Thoracic aorta endothelial cell (primary cell): ENCODE data around the gene ENAH.

DNA sequence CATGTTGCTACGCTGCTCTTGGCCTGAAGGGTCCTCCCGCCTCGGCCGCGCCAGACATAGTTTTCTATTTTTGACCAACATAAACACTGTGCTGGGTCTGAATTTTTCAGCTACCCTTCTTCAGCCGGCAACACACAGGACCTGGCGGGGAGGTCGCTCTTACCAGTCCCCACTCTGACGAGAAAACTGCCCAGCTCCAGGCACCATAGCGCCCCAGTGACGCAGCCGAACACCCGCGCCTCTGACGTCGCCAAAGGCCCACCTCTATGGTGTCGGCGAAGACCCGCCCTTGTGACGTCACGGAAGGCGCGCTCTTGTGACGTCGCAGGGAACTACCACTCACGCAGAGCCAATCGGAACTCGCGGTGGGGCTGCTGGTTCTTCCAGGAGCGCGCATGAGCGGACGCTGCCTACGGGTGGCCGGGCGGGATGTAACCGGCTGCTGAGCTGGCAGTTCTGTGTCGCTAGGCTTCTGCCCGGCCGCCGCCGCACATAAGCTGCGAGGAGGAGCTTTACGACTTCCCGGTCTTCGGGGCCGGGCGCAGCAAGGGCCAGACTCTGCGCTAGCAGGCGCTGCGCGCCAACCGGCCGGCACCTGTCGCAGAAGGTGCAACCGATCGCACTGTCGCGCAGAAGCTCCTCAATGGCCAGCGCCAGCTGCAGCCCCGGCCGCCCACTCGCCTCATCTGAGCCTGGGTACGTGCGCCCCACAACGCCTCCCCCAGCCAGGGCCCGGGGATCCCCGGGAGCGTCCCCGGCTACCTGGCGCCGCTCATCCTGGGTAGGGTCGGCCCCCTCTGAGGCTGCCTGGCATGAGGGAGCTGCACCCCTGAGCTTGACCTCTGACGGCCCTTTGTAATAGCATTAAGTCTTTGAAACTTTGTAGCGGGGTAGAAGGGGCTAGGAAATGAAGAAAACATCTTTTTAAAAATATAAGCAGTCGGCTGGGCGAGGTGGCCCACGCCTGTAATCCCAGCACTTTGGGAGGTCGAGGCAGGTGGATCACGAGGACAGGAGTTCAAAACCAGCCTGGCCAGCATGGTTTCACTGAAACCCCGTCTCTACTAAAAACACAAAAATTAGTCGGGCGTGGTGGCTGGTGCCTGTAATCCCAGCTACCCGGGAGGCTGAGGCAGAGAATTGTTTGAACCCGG lies 121.2 kb upstream of the FBXO28 start:
- CAGE, long polyA plus RNA: no peak

GRCh38 chr1:224142590-224142827 lies 28.6 kb downstream of the FBXO28 start:
- CAGE, long polyA plus RNA: no peak

DNA sequence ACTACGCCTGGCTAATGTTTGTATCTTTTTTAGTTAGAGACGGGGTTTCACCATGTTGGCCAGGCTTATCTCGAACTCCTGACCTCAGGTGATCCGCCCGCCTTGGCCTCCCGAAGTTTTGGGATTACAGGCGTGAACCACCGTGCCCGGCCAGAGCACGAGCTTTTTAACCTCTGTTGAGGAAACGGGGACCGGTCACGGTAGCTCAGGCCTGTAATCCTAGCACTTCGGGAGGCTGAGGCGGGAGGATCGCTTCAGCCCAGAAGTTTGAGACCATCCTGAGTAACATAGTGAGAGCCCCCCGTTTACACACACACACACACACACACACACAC lies 1.6 kb downstream of the DEGS1 start:
- CAGE, long polyA plus RNA: no peak

DNA sequence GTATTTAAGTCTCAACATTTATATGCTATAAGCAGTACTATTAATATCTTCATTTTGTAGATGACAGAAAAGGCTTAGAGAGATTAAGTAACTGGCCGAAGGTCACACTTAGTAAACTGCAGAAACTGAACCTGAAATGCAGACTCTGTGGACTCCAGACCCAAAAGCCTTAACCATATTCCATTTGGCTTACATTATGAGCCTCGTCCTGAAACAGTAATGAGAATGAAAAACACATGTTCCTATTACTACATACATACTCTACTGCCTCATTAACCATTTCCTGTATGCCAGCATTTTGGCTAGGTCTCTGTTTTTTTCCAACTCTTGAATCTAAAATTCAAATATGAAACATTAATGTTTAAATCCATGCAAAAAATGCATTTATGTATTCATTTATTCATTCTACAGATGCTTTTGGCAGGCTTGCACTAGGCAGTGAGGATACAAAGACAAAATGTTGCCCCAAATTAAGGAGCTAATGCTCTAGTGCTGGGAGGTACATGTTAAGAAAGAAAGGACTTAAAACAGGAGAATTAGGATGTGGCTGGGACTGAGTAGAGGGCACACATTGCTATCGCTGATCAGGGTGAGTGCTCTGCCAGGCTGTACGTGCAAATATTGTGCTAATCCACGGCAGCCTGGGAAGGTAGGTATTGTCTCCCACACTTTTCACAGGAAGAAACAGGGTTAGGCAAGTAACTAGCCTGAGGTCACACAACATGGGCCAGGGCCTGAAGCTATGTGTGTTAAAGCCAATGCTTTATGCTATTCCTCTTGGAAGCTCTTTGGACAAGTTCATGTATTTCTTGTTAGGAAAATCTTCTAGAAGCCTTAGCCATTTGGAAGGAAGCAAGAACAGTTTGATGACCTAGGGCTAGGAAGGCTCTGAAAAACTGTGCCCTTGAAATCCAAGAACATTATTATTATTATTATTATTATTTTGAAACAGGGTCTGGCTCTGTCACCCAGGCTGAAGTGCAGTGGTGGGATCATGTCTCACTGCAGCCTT lies 14.0 kb downstream of the DEGS1 start:
- CAGE, long polyA plus RNA: no peak

- CAGE, long polyA plus RNA: no peak
These were observed 73.2 kb downstream of the NVL start for GRCh38 chr1:224256663-224257251.

- CAGE, long polyA plus RNA: no peak
These were observed 54.7 kb downstream of the NVL start for GRCh38 chr1:224275224-224275691.

- CAGE, long polyA plus RNA: no peak
These were observed 11.1 kb upstream of the NVL start for GRCh38 chr1:224340938-224341509.

GRCh38 chr1:224389809-224390491 lies 33.3 kb downstream of the CNIH4 start:
- CAGE, long polyA plus RNA: no peak

DNA sequence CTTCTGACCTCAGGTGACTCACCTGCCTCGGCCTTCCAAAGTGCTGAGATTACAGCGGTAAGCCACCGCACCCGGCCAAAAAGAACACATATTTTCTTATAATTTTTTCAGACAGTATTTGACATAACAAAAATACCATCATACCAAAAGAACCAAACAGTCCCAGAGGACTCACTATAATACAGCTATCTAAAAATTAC lies 27.0 kb downstream of the WDR26 start:
- CAGE, long polyA plus RNA: no peak

DNA sequence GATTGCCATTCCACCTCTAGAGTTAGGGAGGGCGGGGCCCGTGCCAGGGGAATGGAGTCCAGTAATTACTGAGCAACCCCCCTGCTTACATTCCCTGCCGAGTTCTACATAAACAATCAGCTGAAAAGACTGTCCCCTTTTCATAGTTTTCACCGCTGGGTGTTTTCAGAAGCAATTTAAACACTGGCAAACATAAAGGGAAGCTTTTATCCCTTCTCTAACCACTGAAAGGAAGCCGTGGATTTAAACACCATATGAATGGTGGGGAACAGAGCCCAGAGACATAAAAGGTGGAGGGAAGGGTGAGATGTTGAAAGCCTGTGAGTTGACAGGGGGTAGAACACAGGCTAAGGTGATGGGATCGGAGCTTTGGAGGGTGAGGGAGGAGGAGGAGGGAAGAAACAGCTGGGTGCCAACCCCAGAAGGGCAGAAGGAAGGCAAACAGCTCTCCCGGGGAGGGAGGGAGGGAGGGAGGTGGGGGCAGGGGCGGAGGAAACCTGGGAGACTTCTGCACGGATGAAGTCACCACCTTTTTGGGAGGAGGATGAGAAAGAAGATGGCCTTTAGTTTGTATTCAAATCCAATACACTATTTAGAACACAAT lies 68.1 kb upstream of the WDR26 start:
- CAGE, long polyA plus RNA: no peak

DNA sequence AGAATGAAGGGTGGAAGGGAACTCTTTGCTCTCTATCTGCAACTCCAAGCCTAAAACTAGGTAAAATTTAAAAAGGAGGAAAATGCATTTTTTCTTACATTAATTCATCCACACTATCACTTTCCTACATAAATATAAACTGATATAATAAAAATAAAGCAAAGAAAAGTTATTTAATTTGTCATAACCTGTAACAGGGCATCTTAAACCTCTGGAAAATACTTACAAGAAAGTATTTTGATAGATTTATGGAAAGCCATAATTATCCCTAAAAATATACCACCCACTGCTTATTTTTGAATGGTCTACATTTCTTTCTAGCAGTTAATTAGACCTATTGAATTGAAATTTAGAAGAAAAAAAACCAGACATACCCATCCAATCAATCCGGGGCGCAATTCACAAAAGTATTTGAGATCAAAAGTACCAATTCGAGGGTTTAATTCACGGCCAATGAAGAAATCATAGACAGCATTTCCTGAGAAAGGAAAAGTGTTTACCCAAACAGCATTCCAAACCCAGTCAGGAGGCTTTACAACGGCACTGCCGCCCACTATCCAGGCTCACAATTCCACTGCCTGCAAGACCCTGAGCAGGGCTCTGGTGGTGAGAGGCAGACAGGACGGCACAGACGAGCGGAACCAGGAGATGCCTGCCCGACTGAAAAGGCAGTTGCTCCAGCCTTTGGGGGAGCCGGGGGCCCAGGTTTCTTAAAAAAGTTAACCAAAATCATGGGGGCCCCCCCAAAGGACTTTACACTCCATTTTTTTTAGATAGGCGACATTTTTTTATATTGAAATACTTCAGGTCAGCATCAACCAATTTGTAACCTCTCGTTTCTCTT lies 16.7 kb downstream of the LBR start:
- CAGE, long polyA plus RNA: no peak

- CAGE, long polyA plus RNA: no peak
These were observed 14.9 kb downstream of the LBR start for GRCh38 chr1:225412698-225413506.

- CAGE, long polyA plus RNA: no peak
These were observed 11.8 kb downstream of the LBR start for GRCh38 chr1:225416153-225416367.

GRCh38 chr1:225428175-225428504 lies 302 bp upstream of the LBR start:
- CAGE, long polyA plus RNA: no peak

DNA sequence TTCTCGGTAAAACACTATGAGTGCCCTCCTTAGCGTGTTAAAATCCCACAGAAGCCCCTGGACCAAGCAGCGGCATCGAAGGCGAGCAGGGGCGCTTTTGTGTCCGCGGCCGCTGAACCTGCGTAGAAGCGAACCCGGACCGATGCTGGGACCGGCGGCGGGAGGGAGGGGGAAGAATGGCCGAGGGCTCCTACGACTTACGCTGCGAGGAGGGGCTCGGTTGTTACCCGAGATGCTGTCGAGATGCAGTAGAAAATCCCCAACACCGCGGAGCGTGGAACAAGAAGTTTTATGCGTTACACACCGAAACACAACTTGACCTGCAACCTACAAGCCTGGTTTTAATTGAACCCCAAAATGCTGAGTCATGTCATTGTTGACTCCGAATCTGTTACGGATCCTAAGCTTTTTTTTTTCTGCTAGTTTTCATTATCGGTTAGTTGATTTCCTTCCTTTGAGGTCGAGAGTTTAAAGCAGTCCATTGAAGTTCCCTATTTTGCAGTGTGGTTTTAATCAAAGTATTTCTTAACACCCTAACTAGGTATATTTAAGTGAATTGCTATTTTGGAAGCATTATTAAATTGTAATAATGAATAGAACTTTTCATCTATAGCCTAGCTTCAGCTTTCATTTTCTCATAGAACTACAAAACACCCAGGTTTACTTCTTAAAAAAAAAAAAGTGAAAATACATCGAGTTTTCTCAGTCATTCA lies 823 bp upstream of the LBR start:
- CAGE, long polyA plus RNA: no peak

DNA sequence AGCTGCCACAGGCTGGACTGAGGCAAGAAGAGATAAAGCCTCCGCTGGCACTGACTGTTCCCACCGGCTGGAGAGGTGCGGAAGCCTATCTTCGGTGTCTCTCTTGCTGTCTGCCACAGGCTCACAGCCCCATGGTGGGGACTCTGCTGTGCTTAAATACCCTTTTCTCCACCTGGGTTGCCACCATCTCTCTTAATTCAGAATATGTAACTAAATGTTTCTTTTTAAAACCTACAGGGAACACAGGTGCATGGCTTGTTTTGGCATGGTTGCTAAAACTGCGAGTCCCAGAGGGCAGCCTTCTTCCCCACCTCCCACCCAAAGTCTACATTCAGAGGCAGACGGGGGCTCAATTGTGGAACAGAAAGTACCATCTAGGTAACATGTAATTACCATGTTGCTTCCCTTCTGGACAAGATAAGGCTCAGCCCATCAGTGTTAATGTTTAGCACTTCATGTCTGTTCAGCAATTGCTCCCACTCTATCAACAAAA lies 8.2 kb upstream of the LBR start:
- CAGE, long polyA plus RNA: no peak

- CAGE, long polyA plus RNA: no peak
These were observed 39.5 kb upstream of the LBR start for GRCh38 chr1:225466946-225468156.

DNA sequence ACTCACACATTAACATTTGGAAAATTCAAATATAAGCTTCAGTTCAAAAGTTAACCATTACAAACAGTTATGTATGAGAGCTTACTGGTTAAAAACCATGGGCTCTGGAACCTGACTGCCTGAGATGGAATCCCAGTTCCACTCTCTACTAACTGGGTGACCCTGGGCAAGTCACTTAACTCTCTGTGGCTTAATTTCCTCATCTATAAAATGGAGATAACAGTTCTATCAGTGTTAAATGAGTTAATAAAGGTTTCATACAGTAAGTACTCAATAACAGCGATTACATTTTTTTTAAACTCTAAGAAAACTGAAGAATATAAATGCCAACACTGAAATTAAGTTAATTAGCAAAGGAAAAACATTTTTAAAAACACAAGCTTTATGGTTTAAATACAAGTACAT lies 12.4 kb downstream of the ENAH start:
- CAGE, long polyA plus RNA: no peak

- CAGE, long polyA plus RNA: no peak
These were observed at the start of gene ENAH for GRCh38 chr1:225652485-225653219. Gene ENAH (minus strand): TSS chr1:225653123.

DNA sequence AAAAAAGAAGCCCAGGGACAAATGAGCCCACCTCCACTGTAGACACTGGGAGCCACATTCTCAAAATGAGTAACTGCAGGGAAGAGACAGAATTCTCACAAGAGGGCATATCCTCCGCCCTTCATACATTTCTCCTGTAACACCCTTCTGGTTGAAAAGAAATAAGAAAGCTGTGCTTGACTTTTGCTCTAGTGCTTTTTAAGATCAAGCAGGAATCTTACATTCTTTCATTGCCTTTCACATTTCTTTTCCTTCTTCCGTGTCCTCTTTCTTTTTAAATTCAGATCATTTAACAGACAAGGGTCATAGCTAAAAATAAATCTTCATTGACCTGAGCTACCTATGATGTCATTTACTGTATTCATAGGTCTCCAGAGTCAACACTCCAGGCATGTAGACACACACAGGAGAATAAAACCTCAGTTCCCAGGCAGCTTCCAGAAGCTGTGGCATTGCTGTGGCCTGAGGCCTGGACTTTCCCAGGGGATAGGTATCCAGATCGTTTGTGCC lies 38.3 kb upstream of the ENAH start:
- CAGE, long polyA plus RNA: no peak